Keratinocyte (primary cell): ENCODE measurements around a stretch of chr14.

GRCh38 chr14:54706412-54706993, 139.6 kb downstream of the SAMD4A start:
CAGE:
- cytosol, long polyA minus RNA: no peak
- cytosol, long polyA plus RNA: no peak
- long polyA plus RNA: no peak
- nucleus, long polyA minus RNA: start-site peak on the minus strand at chr14:54706657-54706694, 5 reads
- nucleus, long polyA plus RNA: no peak

CAGE:
- cytosol, long polyA minus RNA: no peak
- cytosol, long polyA plus RNA: no peak
- long polyA plus RNA: no peak
- nucleus, long polyA minus RNA: no peak
- nucleus, long polyA plus RNA: no peak
These were observed 58.1 kb downstream of the GCH1 start for GRCh38 chr14:54844487-54844893.

DNA sequence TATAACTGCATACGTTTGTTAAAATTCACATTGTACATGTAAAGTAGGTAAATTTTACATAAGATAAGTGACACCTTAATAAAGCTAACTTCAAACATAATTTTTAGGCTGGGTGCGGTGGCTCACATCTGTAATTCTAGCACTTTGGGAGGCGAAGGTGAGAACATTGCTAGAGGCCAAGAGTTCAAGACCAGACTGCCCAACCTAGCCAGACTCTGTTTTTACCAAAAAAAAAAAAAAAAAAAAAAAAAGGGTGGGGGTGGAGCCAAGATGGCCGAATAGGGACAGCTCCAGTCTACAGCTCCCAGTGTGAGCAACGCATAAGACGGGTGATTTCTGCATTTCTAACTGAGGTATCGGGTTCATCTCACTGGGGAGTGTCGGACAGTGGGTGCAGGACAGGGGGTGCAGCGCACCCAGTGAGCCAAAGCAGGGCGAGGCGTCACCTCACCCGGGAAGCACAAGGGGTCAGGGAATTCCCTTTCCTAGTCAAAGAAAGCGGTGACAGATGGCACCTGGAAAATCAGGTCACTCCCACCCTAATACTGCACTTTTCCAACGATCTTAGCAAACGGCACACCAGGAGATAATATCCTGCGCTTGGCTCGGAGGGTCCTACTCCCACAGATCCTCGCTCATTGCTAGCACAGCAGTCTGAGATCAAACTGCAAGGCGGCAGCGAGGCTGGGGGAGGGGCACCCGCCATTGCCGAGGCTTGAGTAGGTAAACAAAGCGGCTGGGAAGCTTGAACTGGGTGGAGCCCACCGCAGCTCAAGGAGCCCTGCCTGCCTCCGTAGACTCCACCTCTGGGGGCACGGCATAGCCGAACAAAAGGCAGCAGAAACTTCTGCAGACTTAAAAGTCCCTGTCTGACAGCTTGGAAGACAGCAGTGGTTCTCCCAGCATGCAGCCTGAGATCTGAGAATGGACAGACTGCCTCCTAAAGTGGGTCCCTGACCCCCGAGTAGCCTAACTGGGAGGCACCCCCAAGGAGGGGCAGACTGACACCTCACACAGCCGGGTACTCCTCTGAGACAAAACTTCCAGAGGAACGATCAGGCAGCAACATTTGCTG, 32.2 kb downstream of the GCH1 start:
CAGE:
- cytosol, long polyA minus RNA: no peak
- cytosol, long polyA plus RNA: no peak
- long polyA plus RNA: no peak
- nucleus, long polyA minus RNA: no peak
- nucleus, long polyA plus RNA: no peak

DNA sequence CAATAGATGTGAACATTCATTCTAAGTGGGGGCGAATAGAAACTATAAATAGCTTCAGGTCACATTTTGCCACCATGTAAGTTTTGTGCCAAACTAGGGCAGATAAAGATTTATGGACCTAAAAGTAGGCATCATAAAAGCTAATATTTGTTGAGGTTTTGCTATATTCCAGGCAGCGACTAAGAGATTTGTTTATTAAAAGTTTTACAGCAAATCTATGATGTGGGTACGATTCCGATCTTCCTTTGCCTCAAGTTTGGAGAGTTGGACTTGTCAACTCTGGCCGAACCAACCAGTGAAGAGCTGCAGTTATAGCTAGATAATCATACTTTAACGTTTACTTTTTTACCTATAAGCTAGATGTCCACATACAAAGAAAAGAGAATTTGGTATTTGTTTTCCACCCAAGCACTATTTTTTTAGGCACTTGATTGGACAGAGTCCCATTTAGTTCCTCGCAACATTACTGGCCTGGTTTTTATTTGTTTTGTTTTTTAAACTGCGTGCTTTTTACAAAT, 1.6 kb downstream of the MAPK1IP1L start:
CAGE:
- cytosol, long polyA minus RNA: no peak
- cytosol, long polyA plus RNA: no peak
- long polyA plus RNA: no peak
- nucleus, long polyA minus RNA: no peak
- nucleus, long polyA plus RNA: no peak

GRCh38 chr14:55059528-55059898, 8.1 kb downstream of the MAPK1IP1L start:
CAGE:
- cytosol, long polyA minus RNA: no peak
- cytosol, long polyA plus RNA: no peak
- long polyA plus RNA: no peak
- nucleus, long polyA minus RNA: no peak
- nucleus, long polyA plus RNA: no peak

GRCh38 chr14:55074465-55075366, 23.3 kb downstream of the MAPK1IP1L start:
CAGE:
- cytosol, long polyA minus RNA: no peak
- cytosol, long polyA plus RNA: no peak
- long polyA plus RNA: no peak
- nucleus, long polyA minus RNA: no peak
- nucleus, long polyA plus RNA: no peak

DNA sequence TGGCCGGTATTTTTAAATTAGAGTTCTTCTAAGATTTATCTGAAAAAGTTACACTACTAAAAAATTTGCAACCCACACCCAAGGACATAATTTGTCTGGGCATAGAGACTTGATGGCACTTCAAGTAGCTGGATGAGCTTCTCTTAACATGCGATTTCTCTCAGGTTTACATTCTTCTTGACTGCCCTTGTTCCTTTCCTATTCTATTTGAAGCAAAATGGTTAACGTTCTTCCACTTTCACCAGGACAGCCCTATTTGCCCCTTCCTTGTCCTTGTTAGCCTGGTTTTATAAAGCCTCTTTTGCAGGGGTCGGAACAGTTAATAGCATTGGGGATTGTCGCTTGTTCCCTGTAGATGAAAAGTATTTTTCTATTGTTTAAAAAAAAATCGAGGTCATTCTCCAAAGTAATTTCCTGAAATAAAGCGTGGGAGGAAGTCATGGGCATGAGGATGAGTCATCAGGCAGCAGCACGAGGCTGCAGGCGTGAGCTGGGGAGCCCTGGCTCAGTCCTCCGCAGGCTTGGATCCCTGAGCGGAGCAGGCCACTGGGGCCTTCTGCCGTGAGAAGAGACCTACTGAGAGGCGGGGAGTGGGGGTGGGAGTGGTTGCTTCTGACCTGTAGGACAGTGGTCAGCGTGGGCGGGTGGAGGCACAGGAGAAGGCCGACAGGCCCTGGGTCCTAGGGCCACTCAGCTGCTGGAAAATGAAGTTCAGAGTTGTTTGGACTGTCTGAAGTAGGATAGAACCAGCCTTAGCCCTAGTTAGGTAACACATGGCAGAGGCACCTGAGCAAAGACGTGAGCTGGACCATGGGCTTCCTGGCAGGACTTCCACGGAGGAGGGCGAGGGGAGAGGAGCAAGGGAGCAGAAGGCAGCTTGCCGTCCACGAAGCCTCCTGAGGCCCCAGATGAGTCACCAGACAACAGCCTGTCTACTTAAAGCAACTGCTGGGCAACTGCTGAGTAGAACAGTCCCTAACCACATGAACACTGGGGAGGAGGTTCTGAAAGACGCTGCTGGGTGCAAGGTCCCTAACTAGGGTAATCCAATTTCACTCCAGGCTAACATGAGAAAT, 21.2 kb upstream of the LGALS3 start:
CAGE:
- cytosol, long polyA minus RNA: no peak
- cytosol, long polyA plus RNA: no peak
- long polyA plus RNA: no peak
- nucleus, long polyA minus RNA: no peak
- nucleus, long polyA plus RNA: no peak

GRCh38 chr14:55131294-55131828, 2.3 kb downstream of the LGALS3 start:
CAGE:
- cytosol, long polyA minus RNA: no peak
- cytosol, long polyA plus RNA: no peak
- long polyA plus RNA: no peak
- nucleus, long polyA minus RNA: no peak
- nucleus, long polyA plus RNA: no peak

DNA sequence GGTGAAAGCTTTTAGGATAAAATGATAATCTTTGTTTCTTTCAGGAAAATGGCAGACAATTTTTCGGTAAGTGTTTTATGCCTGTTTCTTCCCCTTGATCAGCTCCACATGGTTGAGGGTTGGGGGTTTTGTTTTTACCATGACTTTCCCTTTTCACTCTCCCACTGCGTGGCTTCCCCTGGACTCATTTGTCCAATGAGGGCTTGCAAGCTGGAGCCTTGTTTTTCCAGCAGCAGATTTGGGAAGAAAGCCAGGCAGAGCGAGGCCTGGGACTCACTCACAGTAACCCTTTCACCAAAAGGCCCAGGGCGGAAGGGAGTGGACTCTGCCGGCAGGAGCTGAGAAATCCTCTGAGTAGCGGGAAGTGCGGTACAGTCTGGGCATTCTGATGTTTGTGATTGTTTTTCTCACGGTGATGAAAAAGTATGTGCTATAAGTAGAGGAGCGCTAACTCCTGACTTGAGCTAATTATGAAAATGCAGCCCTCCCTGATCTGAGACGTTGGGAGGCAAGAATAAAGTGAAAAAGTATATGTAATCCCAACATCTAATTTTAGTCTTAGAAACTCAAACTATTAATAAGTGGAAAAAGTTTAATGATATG, 8.4 kb downstream of the LGALS3 start:
CAGE:
- cytosol, long polyA minus RNA: no peak
- cytosol, long polyA plus RNA: no peak
- long polyA plus RNA: no peak
- nucleus, long polyA minus RNA: no peak
- nucleus, long polyA plus RNA: no peak

GRCh38 chr14:55271887-55272826, 936 bp downstream of the FBXO34 start:
CAGE:
- cytosol, long polyA minus RNA: no peak
- cytosol, long polyA plus RNA: no peak
- long polyA plus RNA: no peak
- nucleus, long polyA minus RNA: no peak
- nucleus, long polyA plus RNA: no peak

DNA sequence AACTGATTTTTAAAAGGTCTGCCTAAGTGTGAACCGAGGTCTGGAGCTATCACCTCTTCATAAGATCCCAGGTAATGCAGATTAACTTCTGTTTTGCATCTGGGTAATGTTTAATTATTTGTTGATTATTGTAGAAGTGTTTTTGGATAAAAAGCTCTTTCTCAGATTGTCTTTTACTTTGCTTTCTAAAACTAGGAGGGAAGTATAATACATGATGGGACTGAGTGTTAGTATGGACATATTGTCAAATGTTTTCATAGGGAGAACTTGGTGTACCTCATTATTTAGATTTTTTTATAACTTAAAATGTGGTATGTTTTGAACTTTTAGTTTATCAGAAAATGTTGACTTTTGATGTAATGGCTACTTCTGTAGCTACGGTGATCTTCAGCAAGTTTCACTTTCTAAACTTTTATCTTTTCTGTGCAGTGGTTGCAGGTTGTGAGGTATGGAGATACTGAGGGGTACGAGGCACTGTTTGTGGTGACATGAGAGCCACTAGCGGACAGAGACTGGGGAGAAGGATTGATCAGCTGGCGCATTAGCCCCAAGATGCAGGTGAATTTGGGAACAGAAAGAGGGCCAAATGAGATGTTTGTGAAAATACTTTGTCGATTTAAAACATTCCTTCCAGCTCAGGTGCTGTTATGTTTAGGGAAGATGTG, 61.3 kb downstream of the FBXO34 start:
CAGE:
- cytosol, long polyA minus RNA: no peak
- cytosol, long polyA plus RNA: no peak
- long polyA plus RNA: no peak
- nucleus, long polyA minus RNA: no peak
- nucleus, long polyA plus RNA: no peak

DNA sequence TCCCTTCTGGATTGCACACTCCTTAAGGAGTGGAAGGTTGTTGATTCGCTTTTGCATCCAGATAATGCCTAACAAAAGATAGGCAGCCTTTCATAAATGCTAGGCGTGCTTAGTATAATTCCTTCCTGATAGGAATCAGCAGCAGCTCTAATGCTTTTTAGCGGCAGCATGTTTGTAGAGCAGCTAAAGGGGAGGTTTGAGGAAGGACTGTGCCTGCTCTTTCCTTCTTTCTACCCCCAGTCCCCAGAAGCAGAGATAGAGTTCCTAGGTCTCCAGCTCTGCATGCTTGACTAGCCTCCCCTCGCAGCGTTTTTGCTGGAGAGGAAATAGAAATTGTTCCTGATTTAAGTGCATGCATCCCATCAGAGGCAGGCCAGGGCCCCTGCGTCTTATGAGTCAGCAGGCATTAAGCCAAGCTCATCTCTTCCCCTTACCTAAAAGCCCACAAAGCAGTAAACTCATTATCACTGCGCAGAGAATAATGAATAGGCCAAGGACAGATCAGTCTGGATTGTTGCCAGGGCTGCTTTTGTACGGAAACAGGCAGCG, 14.0 kb upstream of the TBPL2 start:
CAGE:
- cytosol, long polyA minus RNA: no peak
- cytosol, long polyA plus RNA: no peak
- long polyA plus RNA: no peak
- nucleus, long polyA minus RNA: no peak
- nucleus, long polyA plus RNA: no peak

DNA sequence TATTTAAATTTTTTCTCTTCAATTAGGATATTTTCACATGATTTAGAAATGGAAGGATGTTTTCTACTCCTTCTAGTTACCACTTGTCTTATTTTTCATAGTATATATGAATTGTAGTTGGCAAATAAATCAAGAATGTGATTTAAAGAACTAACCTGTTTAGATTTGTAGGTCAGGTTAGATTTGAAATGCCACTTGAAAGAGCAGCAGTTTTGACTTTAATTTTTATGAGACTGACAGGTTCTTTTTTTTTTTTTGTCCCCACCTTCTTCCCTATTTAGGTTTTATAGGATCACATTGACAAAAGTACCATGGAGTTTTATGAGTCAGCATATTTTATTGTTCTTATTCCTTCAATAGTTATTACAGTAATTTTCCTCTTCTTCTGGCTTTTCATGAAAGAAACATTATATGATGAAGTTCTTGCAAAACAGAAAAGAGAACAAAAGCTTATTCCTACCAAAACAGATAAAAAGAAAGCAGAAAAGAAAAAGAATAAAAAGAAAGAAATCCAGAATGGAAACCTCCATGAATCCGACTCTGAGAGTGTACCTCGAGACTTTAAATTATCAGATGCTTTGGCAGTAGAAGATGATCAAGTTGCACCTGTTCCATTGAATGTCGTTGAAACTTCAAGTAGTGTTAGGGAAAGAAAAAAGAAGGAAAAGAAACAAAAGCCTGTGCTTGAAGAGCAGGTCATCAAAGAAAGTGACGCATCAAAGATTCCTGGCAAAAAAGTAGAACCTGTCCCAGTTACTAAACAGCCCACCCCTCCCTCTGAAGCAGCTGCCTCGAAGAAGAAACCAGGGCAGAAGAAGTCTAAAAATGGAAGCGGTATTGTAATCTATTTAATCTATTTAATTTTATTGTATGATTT, 32.0 kb downstream of the KTN1 start:
CAGE:
- cytosol, long polyA minus RNA: start-site peak on the plus strand centred at position 444 of the sequence, 96 bp wide, 73 reads; start-site peak on the plus strand centred at position 733 of the sequence, 6 bp wide, 99 reads
- cytosol, long polyA plus RNA: no peak
- long polyA plus RNA: no peak
- nucleus, long polyA minus RNA: start-site peak on the plus strand centred at position 302 of the sequence, 35 bp wide, 149 reads; start-site peak on the plus strand centred at position 442 of the sequence, 94 bp wide, 299 reads; start-site peak on the minus strand centred at position 525 of the sequence, 14 bp wide, 118 reads; start-site peak on the plus strand centred at position 617 of the sequence, 47 bp wide, 66 reads; start-site peak on the plus strand centred at position 717 of the sequence, 31 bp wide, 117 reads; start-site peak on the plus strand centred at position 809 of the sequence, 9 bp wide, 131 reads
- nucleus, long polyA plus RNA: no peak

GRCh38 chr14:55617748-55618252, 37.8 kb downstream of the KTN1 start:
CAGE:
- cytosol, long polyA minus RNA: start-site peak on the plus strand at chr14:55618085-55618108, 57 reads
- cytosol, long polyA plus RNA: no peak
- long polyA plus RNA: no peak
- nucleus, long polyA minus RNA: start-site peak on the plus strand at chr14:55617971-55618109, 411 reads
- nucleus, long polyA plus RNA: no peak

DNA sequence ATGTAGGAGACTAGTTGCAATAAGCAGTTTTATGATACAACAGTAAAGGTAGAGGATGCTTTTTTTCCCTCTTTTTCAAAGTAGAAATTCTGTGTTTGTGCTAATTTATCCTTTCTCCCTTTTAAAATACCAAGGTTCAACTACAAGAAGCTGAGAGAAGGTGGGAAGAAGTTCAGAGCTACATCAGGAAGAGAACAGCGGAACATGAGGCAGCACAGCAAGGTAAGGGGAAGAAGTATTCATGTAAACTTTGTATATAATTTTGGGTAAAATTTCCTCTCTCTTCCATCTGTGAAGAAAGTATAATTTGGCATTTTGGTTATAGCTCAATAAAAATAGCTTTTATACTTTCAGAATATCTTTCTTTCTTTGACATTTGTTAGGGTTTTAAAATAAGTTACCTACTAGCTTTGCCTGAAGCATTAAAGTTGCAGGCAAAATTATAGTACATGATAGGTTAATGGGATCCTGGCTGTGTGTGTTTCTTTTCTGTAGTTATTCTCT, 56.4 kb downstream of the KTN1 start:
CAGE:
- cytosol, long polyA minus RNA: start-site peak on the plus strand centred at position 180 of the sequence, 34 bp wide, 112 reads
- cytosol, long polyA plus RNA: no peak
- long polyA plus RNA: no peak
- nucleus, long polyA minus RNA: no peak
- nucleus, long polyA plus RNA: no peak

DNA sequence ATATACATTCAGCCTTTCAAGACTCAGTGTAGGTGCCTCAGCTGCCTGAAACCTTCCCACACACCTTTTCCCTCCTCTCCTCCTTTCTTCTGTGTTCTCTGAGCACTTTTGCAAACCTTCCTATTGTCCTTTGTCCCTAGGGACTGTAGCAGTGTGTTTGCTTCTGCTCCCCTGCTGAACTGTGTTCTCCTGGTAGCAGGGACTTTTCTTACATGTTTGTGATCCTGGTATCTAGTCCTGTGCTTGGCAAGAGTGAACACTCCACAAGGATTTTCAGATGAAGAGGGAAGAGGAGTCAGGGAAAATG, 30.3 kb downstream of the PELI2 start:
CAGE:
- cytosol, long polyA minus RNA: no peak
- cytosol, long polyA plus RNA: no peak
- long polyA plus RNA: no peak
- nucleus, long polyA minus RNA: no peak
- nucleus, long polyA plus RNA: no peak

GRCh38 chr14:56241429-56242361, 123.5 kb downstream of the PELI2 start:
CAGE:
- cytosol, long polyA minus RNA: no peak
- cytosol, long polyA plus RNA: no peak
- long polyA plus RNA: no peak
- nucleus, long polyA minus RNA: no peak
- nucleus, long polyA plus RNA: no peak

DNA sequence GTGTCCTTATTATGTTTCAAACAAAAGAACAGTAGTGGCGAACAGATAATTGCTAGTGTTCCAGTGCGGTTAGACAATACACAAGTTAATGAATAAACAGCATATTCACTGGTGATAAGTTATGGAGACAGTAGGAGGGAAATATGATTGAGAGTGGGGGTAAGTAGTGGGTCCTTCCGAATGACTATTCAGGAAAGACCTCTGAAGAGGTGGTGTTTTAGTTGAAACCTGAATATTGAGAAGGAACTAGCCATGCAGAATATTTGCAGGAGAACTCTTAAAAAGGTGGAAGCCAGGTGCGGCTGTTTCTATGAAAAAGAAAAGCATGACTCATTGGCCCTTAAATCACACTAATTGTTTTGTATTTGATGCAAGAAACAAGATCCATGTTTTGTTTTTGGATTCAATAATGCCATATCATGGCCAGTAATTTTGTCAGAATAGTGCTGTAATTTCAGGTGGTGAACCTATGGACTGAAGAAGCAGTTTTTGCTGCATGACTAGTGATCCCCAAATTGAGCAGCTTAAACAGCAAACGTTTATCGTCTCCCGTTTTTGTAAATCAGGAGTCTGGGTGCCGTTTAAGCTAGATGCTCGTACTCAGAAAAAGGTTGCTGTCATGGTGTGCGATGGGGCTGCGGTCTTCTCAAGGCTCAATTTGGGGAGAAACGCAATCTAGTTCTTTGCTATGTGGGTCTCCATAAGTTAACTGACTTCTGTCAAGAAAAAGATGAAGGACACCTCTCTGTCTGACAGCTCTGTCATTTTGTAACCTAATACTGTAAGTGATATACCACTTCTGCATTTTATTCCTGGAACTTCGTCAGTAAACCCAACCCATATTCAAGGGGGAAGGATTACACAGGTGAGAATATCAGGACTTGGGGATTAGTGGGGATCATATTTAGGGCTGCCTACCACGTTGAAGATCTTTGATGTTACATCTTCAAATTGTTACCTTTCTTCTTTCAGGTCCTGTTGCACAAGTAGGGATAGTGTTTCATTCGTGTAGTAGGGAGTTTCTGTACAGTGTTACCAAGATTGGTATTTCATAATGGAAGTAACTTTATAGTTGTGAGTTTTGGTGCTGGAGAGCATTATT, 1.2 kb downstream of the TMEM260 start:
CAGE:
- cytosol, long polyA minus RNA: no peak
- cytosol, long polyA plus RNA: no peak
- long polyA plus RNA: no peak
- nucleus, long polyA minus RNA: no peak
- nucleus, long polyA plus RNA: no peak

GRCh38 chr14:56806427-56806851, 3.8 kb downstream of the OTX2 start:
CAGE:
- cytosol, long polyA minus RNA: no peak
- cytosol, long polyA plus RNA: no peak
- long polyA plus RNA: no peak
- nucleus, long polyA minus RNA: no peak
- nucleus, long polyA plus RNA: no peak

DNA sequence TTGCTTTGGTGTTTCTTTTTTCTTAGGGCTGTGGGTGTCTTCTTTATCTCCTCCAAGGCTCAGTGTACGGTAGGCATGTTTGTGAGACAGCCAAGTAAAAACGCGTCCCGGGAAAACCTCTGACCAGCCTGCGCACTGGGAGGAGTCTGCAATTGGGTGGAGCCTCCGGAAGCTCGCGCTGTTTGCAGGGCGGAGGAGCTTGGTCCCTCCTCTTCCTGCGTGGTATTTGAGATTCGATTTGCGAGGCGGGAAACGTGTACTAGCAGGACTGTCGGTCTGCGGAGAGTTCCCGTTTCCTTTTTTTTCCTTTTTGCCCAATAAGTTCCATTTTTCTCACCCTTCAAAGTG, 182.0 kb upstream of the OTX2 start:
CAGE:
- cytosol, long polyA minus RNA: no peak
- cytosol, long polyA plus RNA: no peak
- long polyA plus RNA: no peak
- nucleus, long polyA minus RNA: no peak
- nucleus, long polyA plus RNA: no peak